OVCAR3 (cell line): ENCODE measurements around the gene CCDC89.

DNA sequence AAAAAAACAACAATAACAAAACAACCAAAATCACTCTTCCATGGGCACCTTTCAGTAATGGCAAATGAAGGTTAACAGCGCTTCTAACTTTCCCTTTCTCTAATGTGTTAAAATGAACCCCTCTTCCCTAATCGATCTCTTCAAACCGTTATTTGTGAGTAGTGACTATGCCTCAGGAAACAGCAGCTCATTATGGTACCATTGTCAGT, 1.1 kb downstream of the RAB30 start:
- RRBS, result no CpG with 5 or more reads among the region's 3 CpGs

DNA sequence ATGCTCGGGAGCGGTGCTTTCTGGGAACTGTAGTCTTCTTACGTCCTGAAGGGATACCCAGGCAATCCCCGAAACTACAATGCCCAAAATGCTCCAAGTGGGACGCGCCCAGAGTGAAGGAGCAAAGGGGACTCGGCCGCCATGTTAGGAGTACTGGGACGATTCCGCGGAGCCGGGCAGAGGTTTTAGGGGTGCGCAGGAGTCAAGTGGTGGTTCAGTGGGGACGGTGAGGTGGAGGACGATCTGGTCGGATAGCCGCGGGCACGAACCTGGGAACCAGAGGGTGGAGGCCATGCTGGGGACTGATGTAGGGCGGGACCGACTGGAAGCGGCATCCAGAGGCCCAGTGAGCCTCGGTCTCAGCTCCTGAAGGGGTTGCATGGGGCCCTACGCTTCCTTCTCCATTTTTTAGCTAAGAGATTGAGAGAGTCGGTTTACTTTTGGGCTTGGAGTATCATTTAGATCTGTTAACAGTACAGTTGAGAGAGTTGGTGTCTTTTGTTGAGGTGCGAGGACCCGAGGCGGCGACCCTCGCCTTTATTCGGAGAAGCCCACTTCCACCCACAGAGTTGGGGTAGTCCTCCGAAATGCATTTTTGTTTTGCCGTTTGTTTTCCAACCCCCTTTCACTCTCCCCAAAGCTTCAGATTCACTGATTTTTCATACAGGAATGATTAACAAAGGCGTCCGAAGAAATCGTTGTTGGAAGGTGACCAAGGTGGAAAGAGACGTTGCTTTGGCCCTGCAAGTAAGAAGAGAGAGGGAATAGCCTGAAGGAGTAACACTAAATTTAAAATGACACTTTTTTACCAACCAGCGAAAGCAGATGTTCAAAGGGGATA, 479 bp upstream of the RAB30 start:
- RRBS, result no CpG with 5 or more reads among the region's 38 CpGs

DNA sequence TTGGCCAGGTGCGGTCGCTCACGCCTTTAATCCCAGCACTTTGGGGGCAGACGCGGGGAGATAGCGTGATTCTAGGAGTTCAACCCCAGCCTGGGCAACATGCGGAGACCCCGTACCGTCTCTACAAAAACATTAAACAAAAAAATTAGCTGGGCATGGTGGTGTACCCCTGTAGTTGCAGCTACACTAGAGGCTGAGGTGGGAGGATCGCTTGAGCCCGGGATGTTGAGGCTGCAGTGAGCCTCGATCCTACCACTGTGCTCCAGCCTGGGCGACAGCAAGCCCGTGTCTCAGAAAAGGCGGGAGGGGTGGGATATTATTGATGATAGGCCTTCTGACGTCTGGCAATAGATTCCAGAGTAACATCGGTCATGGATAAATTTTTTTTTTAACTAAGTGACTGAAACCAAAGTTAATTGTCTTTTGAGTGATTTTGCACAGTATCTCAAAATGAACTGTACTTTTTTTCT, 1.1 kb upstream of the RAB30 start:
- RRBS, result no CpG with 5 or more reads among the region's 17 CpGs

DNA sequence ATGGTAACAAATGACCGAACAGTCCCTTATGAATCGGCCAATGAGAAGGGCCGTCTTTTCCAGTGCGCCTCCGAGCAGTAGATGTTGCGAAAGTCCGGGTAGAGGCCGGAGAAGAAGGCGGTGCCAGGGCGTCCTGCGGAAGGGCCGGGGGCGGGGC, 168 bp upstream of the PCF11 start:
- RRBS, result 0% methylated on average over 4 of the region's 13 CpGs

DNA sequence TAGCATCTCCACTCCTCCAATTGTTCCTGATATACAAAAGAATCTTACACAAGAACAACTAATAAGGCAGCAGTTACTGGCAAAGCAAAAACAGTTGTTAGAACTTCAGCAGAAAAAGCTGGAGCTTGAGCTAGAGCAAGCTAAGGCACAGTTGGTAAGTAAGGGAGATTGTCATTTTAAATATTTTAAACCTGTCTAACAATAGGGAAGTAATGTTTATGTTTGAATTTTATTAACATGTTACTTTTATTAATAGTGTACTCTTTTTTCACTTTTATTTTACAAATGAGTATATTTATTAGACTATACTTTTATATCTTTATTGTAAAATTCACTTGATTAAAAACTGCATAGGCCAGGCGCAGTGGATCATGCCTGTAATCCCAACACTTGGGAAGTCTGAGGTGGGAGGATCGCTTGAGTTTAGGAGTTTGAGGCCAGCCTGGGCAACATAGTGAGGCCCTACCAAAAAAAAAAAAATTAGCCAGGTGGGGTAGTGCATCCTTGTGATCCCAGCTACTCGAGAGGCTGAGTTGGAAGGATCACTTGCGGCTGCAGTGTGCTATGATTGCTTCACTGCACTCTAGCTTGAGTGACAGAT, 7.4 kb downstream of the PCF11 start:
- RRBS, result no CpG with 5 or more reads among the region's 4 CpGs

GRCh38 chr11:83191893-83192610, 1.5 kb upstream of the ANKRD42 start:
- RRBS, result no CpG with 5 or more reads among the region's 14 CpGs

DNA sequence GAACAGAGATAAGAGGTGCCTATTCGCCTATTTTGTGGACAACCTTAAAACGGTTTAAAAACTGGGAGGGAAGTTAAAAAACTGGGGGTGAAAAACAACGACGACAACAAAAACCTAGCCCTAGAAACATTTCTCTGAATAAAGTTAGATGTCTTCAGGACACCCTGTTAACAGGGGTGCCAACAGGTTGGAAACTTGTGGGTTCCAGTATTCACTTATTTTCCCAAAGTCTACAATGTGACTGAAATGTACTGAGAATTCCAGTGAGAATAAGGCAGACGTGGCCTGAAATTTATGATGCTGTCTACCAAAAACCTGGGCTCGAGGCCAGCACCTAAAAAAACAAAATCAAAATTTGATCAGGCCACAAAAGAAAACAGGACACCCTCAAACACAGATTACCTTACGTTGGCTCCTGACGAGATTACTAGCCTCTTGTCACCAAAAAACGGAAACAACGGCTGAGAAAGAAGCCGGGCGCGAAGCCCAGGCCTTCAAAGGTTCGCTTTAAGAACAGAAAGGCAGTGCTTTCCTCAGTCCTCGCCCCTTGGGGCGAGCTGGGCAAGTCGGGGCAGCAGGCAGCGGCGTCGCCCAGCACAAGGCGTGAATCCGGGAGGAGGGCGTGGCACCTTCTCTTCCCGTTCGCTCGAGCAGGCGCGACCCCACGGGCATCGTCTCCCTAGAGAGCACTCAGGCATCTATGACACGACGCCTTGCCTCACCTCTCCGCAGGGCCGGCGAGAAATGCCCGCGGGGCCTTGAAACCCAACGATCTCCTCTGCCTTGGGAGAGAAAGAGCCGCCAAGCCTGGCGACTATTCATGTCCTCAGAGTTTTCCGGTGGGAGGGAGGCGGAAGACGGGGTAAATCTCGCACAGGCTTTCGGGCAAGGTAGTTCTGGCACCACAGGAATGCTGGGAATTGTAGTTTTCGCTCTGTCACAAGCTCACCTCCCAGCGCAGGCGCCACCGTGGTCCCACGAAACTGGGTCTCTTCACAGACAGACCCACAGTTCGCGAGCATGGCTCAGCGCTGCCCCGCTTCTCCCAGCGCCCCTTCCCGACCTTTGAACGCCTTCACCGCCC, 674 bp downstream of the CCDC90B start:
- RRBS, result 6% methylated on average over 7 of the region's 58 CpGs

- RRBS, result no CpG with 5 or more reads among the region's 15 CpGs
Measured at GRCh38 chr11:84316886-84317767, 1031.0 kb upstream of the CCDC90B start.

DNA sequence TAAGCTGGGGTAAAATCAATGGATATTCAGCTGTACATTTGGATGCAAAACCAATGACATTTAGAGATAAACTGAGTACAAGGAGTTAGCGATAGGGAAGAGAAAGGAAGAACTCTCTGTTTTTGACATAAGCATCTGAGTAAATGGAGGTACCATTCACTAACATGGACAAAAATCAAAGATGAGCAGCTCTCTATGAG, 585.6 kb downstream of the DLG2 start:
- RRBS, result no CpG with 5 or more reads among the region's 1 CpG

- RRBS, result no CpG with 5 or more reads among the region's 7 CpGs
Measured at GRCh38 chr11:85547293-85548067, 79.7 kb downstream of the DLG2 start.

DNA sequence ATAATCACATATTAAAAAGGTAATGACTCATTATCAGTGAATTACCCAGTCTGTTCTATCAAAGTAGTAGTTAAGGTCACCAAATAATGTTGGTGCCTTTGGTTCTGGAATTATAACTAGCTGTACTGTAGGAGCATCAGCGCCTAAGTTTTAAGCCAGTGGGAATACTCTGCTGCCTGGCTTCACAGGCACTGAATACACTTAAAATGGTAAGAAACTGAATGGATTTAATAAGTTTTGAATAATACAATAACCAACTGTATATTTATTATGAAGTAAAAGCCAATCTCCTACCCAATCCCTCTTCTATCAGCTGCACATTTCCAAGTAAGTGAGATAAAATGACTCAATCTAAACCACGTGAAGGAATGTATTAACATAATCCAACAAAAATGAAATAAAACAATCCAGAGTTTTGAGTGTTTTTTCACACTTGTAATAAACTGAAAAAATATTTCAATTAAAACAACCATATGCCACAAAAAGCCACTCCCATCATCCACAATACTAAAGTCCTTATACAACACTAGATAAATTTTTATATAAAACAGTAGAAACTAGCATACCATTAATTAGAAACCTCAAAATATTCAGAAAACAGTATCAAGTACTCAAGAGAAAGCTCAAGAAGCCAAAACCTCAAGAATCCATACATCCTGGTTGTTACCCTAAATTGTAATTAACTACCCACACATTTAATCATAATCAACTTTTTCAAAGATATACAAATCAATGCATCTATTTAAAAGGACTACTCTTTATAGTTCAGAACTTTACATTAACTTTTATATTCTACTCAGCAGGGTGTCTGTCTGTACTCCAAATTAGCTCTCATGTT, 5.4 kb downstream of the CREBZF start:
- RRBS, result no CpG with 5 or more reads among the region's 2 CpGs

DNA sequence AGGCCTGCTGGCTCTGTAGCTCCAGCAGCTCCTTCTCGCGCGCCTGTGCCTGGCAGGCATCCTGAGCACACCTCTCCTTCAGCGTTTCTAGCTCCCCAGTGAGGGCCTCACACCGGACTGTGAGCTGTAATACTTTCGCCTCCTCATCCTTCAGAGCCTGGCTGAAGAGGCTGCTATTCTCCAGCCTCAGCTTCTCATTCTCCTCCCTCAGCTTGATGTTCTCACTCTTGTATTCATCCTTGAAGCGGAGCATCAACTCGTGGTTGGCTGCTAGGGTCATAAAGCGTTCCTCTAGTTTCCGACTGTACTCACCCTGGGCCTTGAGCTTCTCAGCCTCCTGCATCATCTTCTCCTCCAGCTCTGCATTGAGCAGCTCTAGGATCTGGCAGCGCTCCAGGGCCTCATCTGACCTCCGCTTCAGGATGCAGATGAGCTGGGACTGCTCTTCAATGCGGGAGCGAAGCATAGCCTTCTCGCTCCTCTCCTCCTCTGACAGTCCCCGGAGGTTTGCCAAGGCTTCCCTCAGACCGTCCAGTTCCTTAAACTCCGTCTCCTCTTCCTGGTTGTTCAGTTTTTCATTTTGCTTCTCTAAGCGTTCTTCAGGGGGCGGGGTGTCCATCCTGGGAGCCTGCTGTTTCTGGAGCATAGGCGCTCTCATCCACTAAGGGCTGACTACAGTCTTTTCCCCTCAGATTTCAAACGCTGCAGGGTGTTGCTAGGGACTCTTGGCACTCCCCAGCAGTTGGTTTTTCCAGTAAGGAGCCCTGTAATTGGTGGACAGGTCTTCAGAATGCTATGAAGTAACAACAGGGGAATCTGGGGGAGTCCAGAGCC, at the start of gene CCDC89:
TSS of gene CCDC89 (minus strand) at position 723 of the 834 bp plus-strand sequence.
- RRBS, result no CpG with 5 or more reads among the region's 22 CpGs

GRCh38 chr11:85823524-85824324, 12.8 kb upstream of the SYTL2 start:
- RRBS, result no CpG with 5 or more reads among the region's 5 CpGs

DNA sequence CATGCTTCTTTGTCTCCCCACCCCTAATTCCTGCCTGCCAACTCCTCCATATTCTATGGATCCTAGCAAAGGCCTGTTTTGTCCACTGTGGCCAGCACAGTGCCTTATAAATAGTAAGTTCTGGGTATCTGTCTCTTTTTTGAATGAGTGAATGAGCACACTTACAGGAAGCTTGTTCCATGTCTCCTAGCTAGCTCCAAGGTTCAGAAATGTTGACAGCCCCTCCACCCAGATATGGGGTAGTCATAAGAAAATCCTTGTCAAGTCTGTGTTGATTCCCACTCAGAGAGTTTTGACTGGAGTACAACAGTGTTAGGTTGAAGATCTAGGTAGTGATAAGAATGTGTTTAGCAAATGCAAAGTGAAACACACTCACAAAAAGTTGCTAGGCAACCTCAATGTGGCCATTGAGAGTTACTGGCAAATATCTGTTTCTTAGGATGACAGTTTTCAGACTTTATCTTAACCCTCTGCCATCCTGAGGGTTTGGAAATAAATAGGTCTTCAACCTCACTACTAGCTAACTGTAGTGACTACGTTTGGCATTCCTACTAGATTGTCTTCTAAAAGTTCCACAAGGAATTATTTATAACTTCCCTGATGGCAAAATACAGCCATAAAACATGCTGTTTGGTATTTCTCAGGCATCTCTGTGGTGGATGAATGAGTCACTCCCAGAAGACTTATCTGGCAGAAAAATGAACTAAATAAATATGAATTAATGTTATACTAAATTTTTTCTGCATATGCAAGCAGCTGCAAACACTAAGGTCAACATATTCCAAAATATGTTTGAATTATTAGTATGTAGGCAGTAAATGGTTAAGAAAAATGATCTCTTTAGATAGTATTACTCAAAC, 16.8 kb upstream of the SYTL2 start:
- RRBS, result no CpG with 5 or more reads among the region's 1 CpG

- RRBS, result no CpG with 5 or more reads among the region's 5 CpGs
Measured at GRCh38 chr11:85951135-85952080, 96.2 kb downstream of the CCDC83 start.

GRCh38 chr11:86022911-86023671, 45.8 kb downstream of the PICALM start:
- RRBS, result no CpG with 5 or more reads among the region's 5 CpGs

DNA sequence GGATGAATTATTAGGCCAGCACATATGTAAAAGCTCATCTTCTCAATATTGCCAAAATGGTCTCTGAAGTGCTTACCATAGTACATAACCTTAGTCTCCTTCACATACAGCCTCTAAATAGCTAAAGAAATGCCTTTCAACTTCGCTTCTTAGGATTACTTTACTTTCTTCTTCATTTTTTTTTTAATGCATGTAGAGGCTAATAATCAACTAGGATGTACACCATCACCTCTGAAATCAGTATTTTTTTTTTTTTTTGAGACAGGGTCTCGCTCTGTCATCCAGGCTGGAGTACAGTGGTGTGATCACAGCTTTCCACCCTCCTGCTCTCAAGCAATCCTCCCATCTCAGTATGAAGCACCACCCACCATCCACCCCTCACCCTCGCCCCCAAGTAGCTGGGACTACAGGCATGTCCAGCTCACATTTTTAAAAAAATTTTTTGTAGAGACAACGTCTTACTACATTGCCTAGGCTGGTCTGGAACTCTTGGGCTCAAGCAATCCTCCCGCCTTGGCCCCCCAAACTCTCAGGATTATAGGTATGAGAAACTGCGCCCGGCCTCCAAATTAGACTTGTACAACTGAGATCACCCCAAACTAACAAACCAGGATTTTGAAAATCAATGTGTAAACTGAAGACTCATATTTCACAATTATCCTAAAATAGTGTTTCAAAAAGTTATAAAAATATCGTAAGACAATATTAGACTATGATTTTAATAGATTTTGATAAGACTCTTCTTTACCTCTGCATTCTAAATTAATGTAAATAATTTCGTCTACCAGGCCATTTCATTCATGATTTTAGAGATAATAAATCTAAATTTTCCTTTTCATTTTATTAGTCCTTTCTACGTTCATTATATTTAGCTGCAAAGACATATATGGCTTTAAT, 41.4 kb downstream of the PICALM start:
- RRBS, result no CpG with 5 or more reads among the region's 10 CpGs

- RRBS, result no CpG with 5 or more reads among the region's 2 CpGs
Measured at GRCh38 chr11:86041804-86042423, 27.0 kb downstream of the PICALM start.

- RRBS, result no CpG with 5 or more reads among the region's 6 CpGs
Measured at GRCh38 chr11:86459644-86460573, 85.2 kb downstream of the CCDC81 start.

- RRBS, result no CpG with 5 or more reads among the region's 1 CpG
Measured at GRCh38 chr11:86675991-86676239, 124.4 kb upstream of the PRSS23 start.